Sciatic nerve (tissue), 1 donor: ENCODE results near the genes SHROOM2, ARHGAP6 and FRMPD4.

DNA sequence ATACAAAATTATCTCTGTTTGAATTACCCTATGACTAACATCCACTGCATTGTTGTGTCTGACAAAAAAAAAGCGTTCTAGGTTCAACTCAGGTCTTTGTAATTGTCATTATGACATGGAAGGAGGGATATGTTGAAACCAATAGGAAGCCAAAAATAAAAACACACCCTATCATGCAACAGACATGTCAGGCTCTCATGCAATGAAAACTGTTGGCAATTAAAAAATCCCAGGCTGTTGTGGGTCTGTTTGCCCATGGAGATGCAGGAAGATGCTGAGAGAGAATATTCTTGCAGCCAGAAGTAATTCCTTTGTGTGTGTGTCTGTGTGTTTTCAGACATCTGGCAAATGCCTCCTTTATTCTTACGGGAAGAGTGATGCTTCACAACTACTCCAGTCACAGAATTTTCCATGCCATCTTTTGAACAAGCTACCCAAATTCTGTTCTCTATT lies 107.4 kb downstream of the NLGN4X start:
- PRO-cap: no peak

DNA sequence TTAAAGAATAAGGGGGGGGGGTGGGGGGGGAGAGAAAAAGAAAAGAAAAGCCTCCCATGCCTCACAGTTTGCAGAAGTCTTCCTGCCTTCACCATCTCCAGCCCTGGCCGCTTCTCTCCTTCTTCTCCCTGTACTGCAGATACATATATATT lies 843 bp downstream of the NLGN4X start:
- PRO-cap: no peak

DNA sequence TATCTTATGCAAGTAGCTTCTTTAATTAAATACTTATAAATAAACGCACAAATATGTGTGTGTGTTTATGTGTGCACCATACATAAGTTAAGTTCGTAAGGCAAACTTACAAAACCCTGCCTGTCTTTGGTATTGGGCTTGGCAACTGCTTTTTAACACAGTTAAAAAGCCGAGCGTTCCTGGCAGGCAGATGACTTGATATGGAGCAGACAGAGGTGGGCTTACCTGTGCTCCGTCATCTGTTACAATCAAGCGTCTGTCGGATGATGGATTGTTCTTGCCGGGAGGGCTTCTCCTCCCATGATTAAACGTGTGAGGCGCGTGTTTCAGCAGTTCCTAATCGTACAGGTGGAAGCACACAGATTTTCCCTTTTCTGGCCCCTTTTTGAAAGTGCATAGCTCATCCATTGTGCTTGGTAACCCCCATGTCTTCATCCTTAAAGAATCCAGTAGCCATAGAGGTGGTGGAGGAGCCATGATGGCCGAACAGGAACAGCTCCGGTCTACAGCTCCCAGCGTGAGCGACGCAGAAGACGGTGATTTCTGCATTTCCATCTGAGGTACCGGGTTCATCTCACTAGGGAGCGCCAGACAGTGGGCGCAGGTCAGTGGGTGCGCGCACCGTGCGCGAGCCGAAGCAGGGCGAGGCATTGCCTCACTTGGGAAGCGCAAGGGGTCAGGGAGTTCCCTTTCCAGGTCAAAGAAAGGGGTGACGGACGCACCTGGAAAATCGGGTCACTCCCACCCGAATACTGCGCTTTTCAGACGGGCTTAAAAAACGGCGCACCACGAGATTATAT lies 215.3 kb upstream of the STS start:
- PRO-cap: no peak

GRCh38 chrX:7108919-7109833 lies 38.3 kb upstream of the STS start:
- PRO-cap: no peak

- PRO-cap: no peak
Observed at GRCh38 chrX:8988327-8989059, 45.4 kb downstream of the FAM9B start.

GRCh38 chrX:9339728-9340288 lies 125.0 kb upstream of the TBL1X start:
- PRO-cap: no peak

- PRO-cap: bidirectional peak, plus-strand start at chrX:9786440, minus-strand start at chrX:9786303; unidirectional peak, plus-strand start at chrX:9786741
Observed at GRCh38 chrX:9786182-9786794, at the start of gene SHROOM2. SHROOM2 (plus strand) TSS chrX:9786429.

DNA sequence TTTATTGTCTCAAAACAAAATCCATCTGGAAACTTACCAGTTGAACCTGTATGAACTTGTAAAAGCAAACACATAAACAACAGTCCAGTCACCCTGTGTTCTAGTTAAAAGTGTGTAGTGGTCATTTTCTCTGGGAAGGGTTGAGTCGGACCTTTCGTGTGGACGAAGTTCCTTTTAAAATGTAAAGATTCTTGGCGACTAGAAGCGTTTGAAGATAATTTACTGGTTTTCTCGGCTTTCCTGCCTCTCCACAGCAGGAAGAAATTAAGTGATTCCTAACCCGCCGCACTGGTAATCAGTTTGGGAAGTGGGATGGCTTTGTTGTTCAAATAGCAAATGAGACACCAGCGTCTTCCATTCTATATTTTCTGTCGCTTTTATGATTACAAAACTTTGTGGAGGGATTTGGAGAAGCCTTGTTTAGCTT lies 1.2 kb downstream of the SHROOM2 start:
- PRO-cap: no peak

- PRO-cap: no peak
Observed at GRCh38 chrX:10062182-10062744, 94.5 kb upstream of the CLCN4 start.

GRCh38 chrX:10079017-10079535 lies 77.7 kb upstream of the CLCN4 start:
- PRO-cap: no peak

DNA sequence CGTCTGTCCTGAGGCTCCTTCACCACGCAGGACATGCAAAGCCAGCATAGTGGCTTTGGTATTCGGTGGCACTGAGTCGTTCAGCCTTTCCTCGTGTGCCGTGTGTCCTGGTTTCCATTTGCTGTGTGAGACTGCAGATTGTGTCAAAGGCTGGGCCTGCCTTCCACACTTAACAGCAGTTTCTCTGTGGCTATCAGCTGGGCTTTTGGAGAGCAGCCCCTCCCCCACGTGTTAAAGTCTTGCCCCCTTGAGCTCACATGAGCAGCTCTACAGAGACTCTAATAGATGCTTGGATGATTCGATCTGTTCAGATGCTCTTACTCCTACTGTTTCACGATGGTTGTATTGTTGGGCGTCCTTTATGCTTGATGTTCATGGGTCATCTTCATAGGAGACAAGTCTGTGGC lies 46.3 kb upstream of the CLCN4 start:
- PRO-cap: no peak

DNA sequence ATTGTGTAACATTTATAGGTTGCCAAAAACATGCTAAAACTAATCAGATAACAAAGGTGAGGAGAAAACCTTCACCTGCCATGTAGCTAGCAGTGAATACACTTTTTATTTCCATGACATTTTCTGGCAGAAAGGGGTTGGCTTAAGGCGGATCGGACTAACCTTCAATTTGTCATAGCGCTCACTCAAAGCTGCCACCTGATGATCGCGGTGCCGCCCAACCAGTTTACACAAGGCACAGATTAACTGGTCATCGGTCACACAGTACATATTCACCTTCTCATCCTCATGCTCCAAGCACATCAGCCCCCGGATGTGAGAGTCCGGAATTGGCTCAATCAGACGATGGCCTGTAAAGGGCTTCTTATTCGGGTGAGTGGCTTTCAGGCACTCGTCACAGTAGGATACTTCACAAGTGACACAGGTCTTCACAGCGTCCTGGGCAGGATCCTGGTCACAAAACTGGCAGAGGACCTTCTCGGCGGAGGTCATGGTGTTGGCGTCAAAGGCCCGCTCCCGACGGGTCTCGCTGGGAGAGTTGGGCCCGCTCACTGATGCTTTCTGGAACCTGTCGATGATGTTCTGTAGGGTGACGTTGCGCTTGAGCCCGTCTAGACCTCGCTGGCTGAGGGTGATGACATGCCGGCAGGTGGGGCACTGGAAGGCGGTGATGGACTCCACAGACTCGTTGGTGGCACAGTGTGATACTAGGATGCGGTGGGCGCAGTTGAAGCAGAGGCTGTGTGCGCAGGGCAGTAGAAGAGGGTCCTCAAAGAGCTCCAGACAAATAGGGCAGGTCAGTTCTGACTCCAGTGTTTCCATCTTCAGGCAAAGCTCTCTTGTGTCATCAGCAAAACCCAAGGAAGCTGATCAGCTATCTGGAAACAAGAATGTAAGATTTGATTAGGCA lies 53.4 kb downstream of the MID1 start:
- PRO-cap: no peak

- PRO-cap: no peak
Observed at GRCh38 chrX:11191587-11192377, 80.7 kb downstream of the HCCS start.

GRCh38 chrX:11419043-11419483 lies 125.8 kb downstream of the AMELX start:
- PRO-cap: no peak

DNA sequence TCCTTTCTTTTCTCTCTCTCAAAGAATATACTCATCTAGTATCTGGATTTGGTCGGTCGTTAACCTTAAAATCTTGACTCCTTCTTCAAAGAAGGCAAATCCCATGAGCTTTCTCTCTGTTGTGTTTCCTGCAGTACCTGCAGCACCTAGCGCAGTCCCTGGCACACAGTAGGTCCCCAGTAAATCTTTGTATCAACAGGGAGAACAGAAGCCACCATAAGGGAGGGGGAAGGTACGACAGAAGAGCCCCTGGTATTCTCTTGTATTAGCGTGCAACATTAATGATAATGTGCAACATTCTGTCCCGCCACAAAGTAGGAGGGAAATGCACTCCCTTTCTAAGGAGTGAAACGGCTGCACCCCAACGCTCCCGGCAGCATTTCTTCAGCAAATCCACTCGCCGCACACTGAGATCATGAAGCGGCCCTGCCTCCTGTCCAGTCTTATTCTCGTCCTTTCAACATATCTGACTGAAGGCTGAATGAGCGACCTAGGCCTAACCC lies 133.6 kb downstream of the AMELX start:
- PRO-cap: bidirectional peak, plus-strand start at position 446 of the sequence, minus-strand start at position 409 of the sequence

DNA sequence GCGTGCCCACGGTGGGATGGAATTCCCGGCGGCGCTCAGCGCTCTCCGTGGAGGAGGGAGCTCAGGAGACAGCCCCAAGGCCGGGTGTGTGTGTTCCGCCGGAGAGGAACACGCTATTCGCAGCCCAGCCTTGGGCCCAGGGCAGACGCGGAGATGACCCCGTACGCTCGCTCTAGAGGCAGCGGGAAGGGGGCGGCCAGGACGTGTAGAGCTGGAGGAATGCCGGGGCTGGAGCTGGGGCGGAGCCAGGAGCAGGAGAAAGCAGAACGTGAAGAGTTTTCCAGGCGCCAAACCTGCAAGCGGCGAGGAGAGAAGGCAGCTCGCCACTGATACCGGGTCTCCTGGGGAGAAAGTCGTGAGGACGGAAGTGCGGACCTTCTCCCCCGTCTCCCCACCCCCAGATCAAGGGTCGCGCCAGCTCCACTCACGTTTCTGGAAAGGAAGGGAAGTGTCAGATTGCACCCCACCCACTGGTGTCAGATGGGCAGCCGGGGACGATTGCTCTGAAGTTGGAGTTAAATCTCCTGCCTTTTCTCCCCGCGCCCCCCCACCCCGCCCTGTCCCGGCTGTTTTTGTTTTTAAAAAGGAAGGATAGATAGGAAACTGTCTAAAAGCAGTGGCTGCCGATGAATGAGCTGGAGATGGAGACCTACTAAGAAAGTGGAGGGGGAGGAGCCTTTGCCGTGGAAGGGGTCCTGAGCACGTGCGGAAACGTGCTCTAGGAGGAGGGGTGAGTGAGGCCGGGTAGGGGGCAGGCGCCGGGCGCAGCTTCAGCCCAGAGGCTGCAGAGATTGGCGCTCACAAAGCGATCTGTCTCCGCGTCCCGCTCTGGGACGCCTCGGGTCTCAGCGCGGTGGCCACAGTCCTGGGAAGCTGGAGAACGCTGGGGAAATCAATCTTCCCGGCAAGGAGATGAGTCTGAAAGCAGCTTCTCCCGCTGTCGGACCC lies at the start of gene ARHGAP6:
Gene ARHGAP6, minus strand, starts transcription at position 349 of the 948 bp plus-strand sequence.
- PRO-cap: bidirectional peak, plus-strand start at position 479 of the sequence, minus-strand start at position 404 of the sequence

- PRO-cap: no peak
Observed at GRCh38 chrX:11768059-11768633, 10.1 kb downstream of the MSL3 start.

DNA sequence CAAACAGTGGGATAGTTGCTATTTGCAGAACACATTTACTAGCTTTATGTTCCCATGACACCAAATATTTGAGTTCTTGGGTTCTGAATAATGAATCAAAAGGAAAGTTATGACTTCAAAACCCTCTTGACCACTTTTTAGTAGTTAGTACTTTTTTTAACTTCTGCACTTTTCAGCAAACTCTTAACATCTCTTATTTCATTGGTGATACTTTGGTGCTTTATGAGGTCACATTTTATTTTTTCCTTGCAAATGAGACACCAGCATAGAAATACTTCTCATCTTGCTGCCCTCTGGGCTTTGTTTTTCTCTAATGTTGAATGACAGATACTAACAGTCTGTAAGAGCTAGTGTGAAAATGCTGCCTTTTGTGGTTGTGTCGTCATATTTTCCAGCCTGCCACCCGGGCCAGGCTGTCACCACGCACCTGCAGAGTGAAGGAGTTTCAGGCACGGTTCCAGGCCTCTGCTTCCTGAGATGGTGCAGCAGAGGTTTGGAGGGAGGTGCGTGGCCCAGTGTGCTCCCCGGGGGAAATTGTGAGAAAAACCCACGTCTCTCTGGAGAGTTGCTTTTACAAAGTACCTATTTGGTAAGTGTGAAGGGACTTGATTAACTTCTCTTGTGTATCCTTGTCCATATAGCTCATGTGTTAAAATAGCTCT lies 34.7 kb downstream of the MSL3 start:
- PRO-cap: no peak

DNA sequence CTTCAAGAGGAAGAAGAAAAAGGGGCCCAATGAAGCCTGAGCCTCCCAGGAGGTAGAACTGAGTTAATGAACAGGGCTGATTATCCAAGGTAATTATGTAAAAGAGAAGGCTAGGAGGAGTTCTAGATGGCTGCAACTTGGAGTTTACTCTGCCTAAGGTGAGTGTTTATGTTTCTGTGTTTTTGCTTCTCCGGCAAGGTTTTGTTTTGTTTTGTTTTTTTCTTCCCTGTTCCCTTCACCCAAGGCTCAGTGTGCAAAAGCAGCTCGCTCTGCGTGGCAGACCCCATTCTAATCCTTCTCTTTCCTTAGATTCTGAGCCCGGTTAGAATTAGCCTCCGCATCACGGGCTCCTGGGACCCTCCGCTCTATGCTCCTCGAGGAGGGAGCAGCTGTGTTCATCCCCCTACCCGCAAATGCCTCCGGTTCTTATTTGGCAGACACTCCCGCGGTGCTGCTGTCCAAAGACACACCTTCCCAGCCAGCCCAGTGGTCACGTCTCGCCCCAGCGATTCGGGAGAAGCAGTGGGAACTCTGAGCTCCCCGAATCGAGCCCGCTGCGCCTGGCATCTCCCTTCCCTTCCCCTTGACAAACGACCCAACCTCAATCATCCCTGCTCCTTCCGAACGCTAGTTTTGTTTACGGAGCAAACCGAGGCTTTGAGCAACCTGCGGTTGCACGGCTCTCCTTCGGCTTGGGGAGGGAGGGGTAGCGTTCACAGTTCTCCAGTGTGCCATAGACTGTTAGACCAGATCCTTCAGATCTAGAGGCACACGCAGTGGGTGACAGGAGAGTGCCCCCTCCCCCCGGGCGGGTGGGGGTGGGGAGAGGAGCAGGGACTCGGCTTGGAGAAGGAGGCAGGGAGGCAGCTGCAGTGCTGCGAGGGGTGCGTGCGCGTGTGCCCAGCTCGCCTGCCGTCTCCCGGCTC lies at the start of gene FRMPD4:
Gene FRMPD4, plus strand, starts transcription at position 866 of the 926 bp plus-strand sequence.
- PRO-cap: no peak

DNA sequence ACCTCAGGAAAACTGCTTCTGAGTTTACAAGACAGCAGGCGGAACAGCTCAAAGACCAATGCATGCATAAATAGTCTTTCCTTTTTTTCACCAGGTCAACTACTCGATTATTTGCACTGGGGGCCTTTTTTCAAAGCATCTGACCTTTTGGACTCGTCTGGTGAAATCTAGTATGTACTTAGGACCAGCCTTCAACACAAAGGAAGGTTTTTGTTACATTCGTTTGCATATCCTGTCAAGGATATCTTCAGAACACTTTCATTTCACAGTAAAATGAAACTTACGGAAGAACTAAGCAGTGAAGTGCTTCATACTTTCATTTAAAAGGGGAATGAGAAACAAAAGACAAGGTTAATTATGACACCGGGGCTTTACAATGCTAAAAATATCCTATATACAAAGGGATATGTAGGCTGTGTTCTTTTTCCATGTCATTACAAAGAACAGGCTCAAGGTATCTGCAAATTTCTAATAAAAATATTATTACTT lies 23.0 kb upstream of the TLR7 start:
- PRO-cap: no peak